Cerebellum (tissue), 5 donors: Measurements from ENCODE around the genes CCDC92B, OR1D2 and OR1R1P.

GRCh38 chr17:2384356-2385270, 16.2 kb downstream of the MNT start:
- PRO-cap, 3 experiments: no peak in any of the 3 experiments
- RAMPAGE, long total RNA: no peak

DNA sequence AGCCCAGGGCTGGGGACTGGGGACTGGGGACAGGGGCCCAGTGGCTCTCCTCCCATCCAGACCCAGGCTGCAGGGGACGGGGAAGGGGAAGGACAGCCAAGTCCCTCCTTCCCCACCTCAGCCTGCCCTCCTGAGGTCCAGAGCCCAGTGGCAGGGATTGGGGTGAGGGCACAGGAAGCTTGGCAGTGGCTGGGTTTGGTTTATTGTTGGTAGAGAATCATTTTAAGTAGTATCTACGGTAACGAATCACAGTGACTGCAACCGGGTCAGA, 14.9 kb downstream of the MNT start:
- PRO-cap, 3 experiments: no peak in any of the 3 experiments
- RAMPAGE, long total RNA: no peak

DNA sequence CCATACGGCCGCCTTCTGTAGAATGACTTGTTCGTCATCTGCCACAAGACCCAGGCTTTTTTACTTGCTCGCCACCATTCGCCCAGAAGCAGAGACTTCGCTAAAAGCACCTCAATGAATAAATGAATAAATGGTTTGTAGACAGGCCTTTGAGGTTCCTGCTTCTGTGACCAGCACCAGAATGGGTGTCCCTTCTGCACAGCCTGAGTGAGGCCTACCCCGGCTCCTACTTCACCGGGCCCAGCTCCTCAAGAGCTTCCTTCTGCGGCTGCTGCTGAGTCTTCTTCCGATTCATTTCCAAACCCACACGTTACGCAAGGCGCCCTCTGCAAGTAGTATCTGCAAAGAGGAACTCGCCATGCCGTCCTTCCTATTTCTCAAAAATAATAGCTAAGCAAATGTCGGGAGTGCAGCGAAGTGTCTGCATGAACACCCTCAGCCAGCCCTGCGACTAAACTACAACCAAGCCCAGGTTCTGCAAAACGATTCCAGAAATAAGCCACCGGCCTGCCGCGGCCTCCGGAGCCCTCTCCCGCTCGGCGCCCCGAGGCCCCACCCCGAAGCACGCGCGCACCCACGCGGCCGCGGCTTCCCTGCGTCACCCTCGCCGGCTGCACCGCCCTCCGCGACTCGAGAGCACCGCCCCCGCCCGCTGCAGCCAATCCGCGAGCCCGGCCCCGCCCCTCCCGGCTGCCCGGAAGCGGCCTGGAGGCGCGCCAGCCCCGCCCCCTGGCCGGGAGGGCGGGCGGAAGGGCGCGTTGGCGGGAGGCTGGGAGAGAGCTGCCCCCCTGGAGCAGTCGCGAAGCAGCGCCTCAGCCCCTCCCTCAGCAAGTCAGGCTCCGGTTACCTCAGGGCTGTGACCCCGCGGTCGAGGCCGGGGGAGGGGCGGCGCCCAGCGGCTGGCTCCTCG, 8.5 kb downstream of the MNT start:
- PRO-cap, 3 experiments: peak in 3 of 3 experiments; most common plus-strand start position 739 of the sequence (in 2); most common minus-strand start position 538 of the sequence (in 2)
- RAMPAGE, long total RNA: no peak

DNA sequence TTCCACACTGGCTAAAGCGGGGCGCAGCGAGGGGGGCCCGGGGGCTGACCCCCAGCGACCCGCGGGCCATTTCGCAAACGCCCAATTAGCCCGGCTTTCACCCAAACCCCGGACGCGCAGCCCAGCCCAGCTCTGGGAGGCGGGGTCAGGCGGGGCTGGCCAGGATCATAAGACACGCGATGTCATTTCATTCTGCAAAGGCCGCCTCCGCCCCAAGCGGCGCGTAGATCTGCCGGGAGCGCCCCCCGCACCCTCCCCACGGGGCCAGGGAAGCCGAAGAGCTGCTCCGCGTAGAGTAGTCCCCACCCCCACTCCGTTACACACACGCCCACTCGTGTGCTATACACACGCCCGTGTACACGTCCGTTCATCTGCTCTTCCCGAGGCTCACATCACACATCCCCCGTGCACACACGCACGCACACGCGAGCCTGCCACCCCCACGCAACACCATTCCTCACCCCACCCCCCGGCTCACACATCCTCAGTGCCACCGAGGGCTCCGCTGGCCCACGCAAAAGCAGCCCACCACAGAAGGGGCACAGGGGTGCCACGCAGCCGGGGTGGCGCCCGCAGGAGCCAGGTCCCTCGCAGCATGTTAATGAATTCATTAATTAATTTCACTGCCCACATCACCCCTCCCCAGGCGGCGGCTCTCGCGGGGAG, 880 bp downstream of the MNT start:
- PRO-cap, 3 experiments: peak in 2 of 3 experiments; most common plus-strand start position 197 of the sequence (in 2)
- RAMPAGE, long total RNA: no peak

DNA sequence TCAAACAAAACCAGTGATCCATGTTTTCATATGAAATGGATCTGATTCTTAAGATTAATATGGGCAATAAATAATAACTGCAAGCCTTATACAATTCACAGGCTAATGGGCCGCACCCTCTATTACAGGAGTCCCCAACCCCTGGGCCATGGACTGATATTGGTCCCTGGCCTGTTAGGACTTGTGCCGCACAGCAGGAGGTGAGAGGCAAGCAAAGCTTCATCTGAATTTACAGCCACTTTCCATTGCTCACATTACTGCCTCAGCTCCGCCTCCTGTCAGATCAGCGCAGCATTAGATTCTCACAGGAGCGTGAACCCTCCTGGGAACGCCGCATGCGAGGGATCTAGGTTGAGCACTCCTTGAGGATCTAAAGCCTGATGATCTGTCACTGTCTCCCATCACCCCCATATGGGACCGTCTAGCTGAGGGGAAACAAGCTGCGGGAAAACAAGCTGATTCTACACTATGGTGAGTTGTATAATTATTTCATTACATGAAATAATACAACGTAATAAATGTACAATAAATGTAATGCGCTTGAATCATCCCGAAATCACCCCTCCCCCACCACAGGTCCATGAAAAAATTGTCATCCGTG, 26.7 kb downstream of the METTL16 start:
- PRO-cap, 3 experiments: no peak in any of the 3 experiments
- RAMPAGE, long total RNA: no peak

DNA sequence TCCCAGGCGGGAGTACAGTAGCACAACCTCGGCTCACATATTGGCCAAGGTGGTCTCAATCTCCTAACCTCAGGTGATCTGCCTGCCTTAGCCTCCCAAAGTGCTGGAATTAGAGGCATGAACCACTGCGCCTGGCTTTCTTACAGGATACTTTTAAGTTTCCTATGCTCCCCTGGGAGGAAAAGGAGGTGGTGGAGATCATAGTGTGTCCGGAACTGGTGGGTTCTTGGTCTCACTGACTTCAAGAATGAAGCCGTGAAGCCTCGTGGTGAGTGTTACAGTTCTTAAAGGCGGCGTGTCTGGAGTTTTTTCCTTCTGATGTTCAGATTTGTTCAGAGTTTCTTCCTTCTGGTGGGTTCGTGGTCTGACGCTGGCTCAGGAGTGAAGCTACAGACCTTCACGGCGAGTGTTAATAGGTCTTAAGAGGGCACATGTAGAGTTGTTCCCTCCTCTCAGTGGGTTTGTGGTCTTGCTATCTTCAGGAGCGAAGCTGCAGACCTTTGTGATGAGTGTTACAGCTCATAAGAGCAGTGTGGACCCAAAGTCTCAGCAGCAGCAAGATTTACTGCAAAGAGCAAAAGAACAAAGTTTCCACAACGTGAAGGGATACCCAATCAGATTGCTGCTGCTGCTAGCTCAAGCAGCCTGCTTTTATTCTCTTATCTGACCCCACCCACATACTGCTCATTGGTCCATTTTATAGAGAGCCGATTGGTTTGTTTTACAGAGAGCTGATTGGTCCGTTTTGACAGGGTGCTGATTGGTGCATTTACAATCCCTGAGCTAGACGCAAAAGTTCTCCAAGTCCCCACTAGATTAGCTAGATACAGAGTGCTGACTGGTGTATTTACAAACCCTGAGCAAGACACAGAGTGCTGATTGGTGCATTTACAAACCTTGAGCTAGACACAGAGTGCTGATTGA, 19.5 kb upstream of the METTL16 start:
- PRO-cap, 3 experiments: no peak in any of the 3 experiments
- RAMPAGE, long total RNA: no peak

- PRO-cap, 3 experiments: no peak in any of the 3 experiments
- RAMPAGE, long total RNA: no peak
These were observed 33.8 kb upstream of the METTL16 start for GRCh38 chr17:2545334-2546046.

DNA sequence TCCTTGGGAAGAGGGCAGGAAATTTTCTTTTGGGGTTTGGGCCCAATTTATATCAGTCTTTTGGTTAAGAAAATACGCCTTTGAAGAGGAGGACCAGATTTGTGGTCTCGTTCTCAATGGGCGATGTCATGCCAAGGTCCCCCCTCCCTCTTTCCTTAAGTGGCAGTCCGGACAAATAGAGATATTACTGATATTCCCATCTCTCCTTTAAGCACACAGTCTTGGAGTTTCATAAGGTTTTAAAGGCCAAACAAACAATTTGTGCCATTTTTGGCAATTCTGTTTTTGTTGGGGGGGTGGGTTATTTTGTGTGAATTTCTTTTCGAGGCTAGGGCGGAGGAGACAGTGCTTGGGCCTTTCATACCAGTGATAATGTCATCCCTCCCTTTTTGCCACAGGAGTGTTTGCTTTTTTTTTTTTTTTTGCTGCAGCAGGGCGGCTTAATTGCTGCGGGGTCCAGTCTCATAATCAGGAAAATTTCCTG, 1.6 kb downstream of the PAFAH1B1 start:
- PRO-cap, 3 experiments: peak in 1 of 3 experiments; most common minus-strand start position 374 of the sequence (in 1)
- RAMPAGE, long total RNA: no peak

- PRO-cap, 3 experiments: no peak in any of the 3 experiments
- RAMPAGE, long total RNA: no peak
These were observed 11.5 kb downstream of the PAFAH1B1 start for GRCh38 chr17:2604964-2605413.

DNA sequence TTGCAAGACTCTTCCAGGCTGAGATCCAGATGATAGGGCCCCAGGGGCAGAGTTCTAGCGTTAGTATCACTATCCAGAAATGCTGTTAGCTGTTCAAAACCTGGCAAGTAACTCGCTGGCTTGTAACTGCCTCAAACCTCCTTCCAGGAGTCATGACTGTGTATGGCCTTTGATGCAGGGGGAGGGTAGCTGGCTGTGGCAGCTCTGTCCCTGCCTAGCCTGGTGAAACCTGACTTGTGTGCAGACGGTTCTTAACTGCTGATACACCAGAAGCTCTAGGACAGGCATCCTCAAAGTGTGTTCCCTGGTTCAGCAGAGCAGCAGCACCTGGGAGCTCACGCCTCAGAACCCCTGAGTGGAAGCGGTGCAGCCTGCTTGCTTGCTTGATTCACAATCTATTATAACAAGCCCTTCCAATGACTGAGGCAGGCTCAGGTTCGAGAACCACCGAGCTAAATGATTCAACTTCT, 24.7 kb downstream of the CLUH start:
- PRO-cap, 3 experiments: no peak in any of the 3 experiments
- RAMPAGE, long total RNA: no peak

- PRO-cap, 3 experiments: peak in 1 of 3 experiments; most common plus-strand start chr17:2737142 (in 1)
- RAMPAGE, long total RNA: no peak
These were observed 12.5 kb downstream of the CCDC92B start for GRCh38 chr17:2737005-2737316.

- PRO-cap, 3 experiments: peak in 1 of 3 experiments; most common plus-strand start chr17:2749507 (in 1); most common minus-strand start chr17:2749492 (in 1)
- RAMPAGE, long total RNA: no peak
These were observed at the start of gene CCDC92B for GRCh38 chr17:2749294-2750377. CCDC92B (minus strand) TSS chr17:2749652.

GRCh38 chr17:2777399-2777836, 18.8 kb upstream of the RAP1GAP2 start:
- PRO-cap, 3 experiments: peak in 3 of 3 experiments; most common plus-strand start chr17:2777718 (in 1); most common minus-strand start chr17:2777612 (in 3)
- RAMPAGE, long total RNA: no peak

GRCh38 chr17:2855063-2855322, 58.8 kb downstream of the RAP1GAP2 start:
- PRO-cap, 3 experiments: no peak in any of the 3 experiments
- RAMPAGE, long total RNA: no peak

GRCh38 chr17:3007923-3008370, 55.5 kb downstream of the OR1D5 start:
- PRO-cap, 3 experiments: no peak in any of the 3 experiments
- RAMPAGE, long total RNA: no peak

GRCh38 chr17:3017767-3018400, 45.5 kb downstream of the OR1D5 start:
- PRO-cap, 3 experiments: no peak in any of the 3 experiments
- RAMPAGE, long total RNA: no peak

GRCh38 chr17:3029474-3029838, 34.0 kb downstream of the OR1D5 start:
- PRO-cap, 3 experiments: no peak in any of the 3 experiments
- RAMPAGE, long total RNA: no peak

- PRO-cap, 3 experiments: no peak in any of the 3 experiments
- RAMPAGE, long total RNA: no peak
These were observed at the start of gene OR1D2 for GRCh38 chr17:3104307-3104640. OR1D2 (minus strand) TSS chr17:3104422.

- PRO-cap, 3 experiments: no peak in any of the 3 experiments
- RAMPAGE, long total RNA: no peak
These were observed 5.6 kb upstream of the OR1R1P start for GRCh38 chr17:3380151-3380495.

DNA sequence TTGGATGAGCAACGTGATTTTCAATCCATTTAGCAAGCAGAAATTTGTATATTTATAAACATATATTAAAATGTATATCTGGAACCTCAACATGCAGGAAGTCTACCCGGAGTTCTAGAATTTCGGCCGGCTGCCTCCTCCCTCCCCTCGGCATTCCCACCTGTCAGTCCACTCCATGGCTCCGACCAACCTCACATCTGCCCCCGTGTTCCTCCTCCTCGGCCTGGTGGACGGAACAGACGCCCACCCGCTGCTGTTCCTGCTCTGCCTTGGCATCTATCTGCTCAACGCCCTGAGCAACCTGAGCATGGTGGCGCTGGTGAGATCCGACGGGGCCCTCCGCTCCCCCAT, at the start of gene OR1R1P:
OR1R1P (plus strand) TSS at position 176 of the 351 bp plus-strand sequence.
- PRO-cap, 3 experiments: no peak in any of the 3 experiments
- RAMPAGE, long total RNA: no peak